Ureter (tissue), 1 donor: ENCODE measurements around the genes TMEM60 and GRM3.

- PRO-cap = no peak
These were observed 5.6 kb downstream of the PTPN12 start for GRCh38 chr7:77542619-77543131.

GRCh38 chr7:77562941-77563801 lies 26.1 kb downstream of the PTPN12 start:
- PRO-cap = no peak

- PRO-cap = no peak
These were observed 15.0 kb downstream of the RSBN1L start for GRCh38 chr7:77711211-77711680.

- PRO-cap = no peak
These were observed 31.7 kb downstream of the RSBN1L start for GRCh38 chr7:77727959-77728315.

- PRO-cap = bidirectional peak, plus-strand start at chr7:77798773, minus-strand start at chr7:77798349
These were observed at the start of gene TMEM60 for GRCh38 chr7:77798283-77798499. Gene TMEM60, minus strand, starts transcription at chr7:77798434.

- PRO-cap = no peak
These were observed 4.8 kb upstream of the TMEM60 start for GRCh38 chr7:77802929-77803439.

GRCh38 chr7:78018822-78020107 lies 221.0 kb upstream of the TMEM60 start:
- PRO-cap = unidirectional peak, plus-strand start at chr7:78019243; bidirectional peak, plus-strand start at chr7:78019962, minus-strand start at chr7:78019792

- PRO-cap = no peak
These were observed 691.5 kb upstream of the TMEM60 start for GRCh38 chr7:78489577-78490220.

DNA sequence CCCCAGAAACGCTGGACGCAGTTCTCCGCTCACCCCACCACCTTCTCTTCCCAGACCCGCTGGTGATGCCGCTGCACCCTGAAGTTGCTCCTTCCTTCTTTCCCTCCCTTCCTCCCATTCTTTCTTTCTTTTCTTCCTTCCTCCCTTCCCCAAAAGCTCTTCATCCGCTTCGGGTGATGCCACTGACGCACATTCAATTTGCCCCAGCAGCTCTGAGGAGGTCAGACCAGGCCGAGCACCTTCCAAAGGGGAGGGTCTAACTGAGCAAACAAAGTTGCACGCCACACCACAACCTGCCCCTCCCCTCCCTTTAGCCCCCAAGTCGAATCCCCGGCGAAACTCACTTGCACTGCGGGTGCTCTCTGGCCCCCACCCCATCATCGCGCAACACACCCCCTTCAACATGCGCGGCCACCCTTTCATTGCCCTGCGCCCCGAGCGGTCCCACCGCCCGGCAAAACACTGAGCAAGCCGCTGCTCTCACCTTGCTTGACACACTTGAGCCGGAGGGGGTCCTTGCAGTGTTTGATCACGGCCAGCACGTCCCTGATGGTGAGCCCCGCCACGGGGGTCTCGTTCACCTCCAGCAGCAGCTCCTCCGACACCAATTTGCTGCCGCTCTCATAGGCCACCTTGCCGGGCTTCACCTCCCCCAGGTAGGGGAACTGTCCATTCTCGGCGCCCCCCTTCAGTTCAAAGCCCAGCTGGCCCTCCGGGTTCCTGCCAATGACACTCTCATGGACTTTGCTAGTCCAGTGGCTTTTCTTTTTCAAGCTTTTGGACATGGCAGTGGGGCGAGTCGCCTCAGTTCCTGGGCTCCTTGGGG lies 718 bp downstream of the MAGI2 start:
- PRO-cap = bidirectional peak, plus-strand start at position 327 of the sequence, minus-strand start at position 312 of the sequence

- PRO-cap = no peak
These were observed 128.7 kb downstream of the GNAI1 start for GRCh38 chr7:80263269-80263845.

- PRO-cap = no peak
These were observed 26.8 kb upstream of the CD36 start for GRCh38 chr7:80611568-80612091.

GRCh38 chr7:80623513-80624465 lies 14.7 kb upstream of the CD36 start:
- PRO-cap = no peak

- PRO-cap = no peak
These were observed 8.8 kb downstream of the CD36 start for GRCh38 chr7:80647209-80647662.

DNA sequence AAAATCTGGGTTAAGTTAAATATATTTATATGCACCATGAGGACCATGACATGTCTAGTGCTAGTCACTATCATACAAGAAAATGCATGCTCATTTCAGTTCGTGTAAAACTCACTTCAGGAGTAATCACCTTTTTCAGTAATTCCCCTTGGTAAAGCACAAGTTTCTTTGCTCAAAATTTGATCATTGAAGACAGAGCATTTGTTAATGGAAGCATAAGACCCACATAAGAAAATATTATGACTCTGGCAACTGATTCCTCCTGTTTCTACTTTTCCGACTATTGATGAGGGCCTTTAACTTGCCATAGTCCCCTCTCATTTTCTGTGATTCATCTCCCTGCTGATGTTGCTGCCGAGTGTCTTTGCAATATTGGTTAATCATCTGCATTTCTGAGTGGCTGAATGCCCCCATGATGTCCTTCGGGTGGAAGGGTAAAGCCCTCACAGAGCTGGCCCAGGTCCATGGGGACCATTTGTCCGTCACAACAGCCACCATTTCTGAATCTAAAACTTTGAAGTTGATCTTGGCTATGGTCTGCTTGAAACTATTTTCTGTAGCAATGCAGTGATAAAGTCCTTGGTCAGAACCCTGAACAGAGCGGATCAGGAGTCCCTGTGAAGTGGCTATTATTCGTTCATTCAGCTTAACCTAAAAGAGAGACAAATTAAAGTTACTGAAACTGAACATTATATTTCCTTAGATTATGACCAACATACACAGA lies 106.4 kb downstream of the CD36 start:
- PRO-cap = no peak

GRCh38 chr7:80840260-80840630 lies 78.6 kb downstream of the SEMA3C start:
- PRO-cap = no peak

DNA sequence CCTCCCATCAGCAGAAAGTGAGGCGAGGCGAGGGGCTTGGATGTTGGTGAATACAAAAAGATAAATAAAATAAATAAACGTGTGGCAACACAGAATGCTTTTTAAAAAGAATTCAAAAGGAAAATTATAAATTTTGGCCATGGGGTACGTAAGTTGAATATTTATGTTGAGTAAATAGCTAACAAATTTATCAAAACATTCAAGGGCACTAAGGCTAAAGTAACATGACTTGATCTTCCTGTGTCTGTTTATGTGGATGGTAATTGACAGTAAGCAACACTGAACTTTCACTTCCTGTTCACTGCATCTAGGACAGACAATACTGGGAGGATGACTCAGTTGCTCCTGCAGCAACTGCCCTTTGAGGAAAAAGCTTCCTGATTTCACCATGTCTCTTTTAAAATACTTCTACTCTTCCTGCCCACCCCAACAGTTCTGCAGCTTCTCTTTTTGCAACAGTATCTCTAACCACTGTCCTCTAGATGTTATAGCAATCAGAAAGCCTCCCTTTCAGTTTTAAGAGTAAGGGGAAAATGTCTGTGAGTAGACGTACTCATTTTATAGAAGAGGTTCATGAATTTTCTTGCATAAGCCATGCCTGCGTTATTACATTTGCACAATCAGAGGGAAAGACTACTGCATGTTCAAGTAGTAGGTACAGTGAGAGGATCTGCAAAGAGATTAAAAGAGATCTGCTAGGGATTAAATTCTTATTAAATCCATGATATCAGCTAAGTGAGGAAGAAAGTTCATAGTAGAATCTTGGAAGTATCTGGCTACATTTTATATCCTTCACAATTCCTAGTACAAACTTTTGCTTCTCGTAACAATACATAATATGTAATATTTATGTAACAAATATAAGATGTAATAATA lies 76.6 kb upstream of the HGF start:
- PRO-cap = no peak

GRCh38 chr7:82394087-82394286 lies 49.6 kb downstream of the CACNA2D1 start:
- PRO-cap = no peak

GRCh38 chr7:83461770-83462384 lies 187.1 kb downstream of the SEMA3E start:
- PRO-cap = no peak

DNA sequence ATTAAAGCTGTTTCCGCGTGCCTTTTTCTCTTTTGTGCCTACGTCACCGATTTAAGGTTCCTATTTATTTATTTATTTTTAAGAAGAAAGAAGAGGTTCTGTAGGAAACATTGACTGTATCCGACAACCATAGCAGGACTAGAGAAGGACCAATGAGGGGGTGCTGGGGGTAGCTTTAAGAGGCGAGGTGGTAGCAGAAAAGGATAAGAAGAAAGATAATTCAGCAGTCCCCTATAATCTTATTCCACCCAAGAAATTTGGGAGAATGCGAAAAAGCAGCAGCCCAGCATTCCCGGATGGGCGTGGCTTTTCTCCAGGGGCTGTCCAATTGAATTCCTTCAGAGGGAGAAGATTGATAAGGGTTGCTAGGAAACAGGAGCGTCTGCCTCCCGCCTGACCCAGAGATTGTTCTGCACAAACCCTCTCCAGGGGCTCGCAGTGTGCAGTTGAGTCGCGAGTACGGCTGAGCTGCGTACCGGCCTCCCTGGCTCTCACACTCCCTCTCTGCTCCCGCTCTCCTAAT lies at the start of gene GRM3:
Gene GRM3, plus strand, starts transcription at position 436 of the 523 bp plus-strand sequence.
- PRO-cap = no peak

DNA sequence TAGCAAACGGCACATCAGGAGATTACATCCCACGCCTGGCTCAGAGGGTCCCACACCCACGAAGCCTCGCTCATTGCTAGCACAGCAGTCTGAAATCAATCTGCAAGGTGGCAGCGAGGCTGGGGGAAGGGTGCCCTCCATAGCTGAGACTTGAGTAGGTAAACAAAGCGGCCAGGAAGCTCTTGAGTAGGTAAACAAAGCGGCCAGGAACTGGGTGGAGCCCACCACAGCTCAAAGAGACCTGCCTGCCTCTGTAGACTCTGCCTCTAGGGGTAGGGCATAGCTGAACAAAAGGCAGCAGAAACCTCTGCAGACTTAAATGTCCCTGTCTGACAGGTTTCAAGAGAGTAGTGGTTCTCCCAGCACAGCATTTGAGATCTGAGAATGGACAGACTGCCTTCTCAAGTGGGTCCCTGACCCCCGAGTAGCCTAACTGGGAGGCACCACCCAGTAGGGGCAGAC lies 10.2 kb downstream of the ABCB4 start:
- PRO-cap = no peak